Sciatic nerve (tissue), 1 donor: Measurements from ENCODE around the gene PSIP1.

DNA sequence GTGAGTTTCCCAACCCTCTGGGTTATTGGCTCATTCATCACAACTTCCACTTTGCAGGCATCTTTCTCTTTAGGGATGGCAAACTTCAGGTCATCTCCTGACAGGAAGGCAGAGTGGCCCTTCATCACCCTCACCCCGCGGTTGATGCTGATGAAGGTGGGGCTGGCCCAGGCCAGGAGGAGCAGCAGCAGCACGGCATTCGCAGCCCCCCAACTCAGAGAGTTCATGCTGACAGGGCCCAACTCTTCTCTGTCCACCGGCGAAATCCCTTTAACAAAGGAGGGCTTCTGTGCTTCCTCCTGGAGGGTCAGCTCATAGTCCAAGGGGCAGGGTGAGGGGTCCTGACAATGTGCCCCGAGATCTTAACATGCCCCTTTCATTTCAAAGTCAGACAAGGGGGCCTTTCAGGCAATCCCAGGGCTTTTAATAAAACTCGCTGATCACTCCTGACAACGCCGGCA lies 41.4 kb downstream of the FREM1 start:
- PRO-cap: no peak

GRCh38 chr9:15310318-15310908 lies 3.4 kb upstream of the TTC39B start:
- PRO-cap: no peak

- PRO-cap: no peak
Observed at GRCh38 chr9:15472483-15472870, 38.3 kb downstream of the PSIP1 start.

GRCh38 chr9:15509918-15511187 lies at the start of gene PSIP1:
TSS of gene PSIP1 (minus strand) at chr9:15510970.
- PRO-cap: bidirectional peak, plus-strand start at chr9:15511283, minus-strand start at chr9:15510962

DNA sequence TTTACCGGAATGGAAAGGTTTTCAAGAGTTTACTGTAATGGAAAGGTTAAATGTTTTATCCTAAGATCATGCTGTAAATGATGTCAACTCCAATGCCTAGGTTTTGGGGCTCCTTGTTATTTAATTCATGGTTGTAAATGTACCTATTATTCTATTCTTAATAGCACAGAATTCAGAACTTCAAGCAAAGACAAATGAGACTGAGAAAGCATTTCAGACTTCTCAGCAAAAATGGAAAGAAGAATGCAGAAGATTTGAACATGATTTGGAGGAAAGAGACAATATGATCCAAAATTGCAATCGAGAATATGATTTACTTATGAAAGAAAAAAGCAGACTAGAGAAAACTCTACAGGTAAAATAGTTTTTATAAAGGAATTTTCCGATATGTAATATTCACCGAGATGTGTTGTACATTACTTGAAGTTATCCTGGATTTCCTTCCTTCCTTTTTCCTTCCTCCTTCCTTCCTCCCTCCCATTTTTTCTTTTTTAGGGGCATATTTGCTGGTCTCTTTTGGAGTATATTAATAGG lies 38.4 kb downstream of the CCDC171 start:
- PRO-cap: no peak

- PRO-cap: no peak
Observed at GRCh38 chr9:15850084-15850413, 297.2 kb downstream of the CCDC171 start.

DNA sequence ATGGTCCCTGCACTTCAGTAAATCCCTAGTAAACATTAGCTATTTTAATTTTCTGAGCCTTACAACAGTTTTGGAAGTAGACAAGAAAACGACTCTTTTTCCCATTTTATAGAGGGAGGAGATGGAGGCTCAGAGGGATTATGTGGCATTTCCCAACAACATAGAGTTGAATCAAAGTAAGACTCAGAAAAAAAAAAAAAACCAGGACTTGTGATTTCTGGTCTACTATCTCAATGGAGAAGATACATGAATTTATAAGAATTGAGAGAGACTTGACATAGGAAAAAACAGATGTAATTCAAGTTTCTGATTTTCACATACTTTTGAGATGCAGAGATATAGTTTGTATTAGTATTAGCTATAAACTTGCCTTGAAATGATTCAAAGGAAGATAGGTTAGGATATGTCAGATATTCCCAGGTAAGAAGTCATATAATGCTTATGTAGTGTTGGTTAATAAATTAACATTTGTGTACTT lies 365.4 kb downstream of the CCDC171 start:
- PRO-cap: unidirectional peak, plus-strand start at position 191 of the sequence

- PRO-cap: no peak
Observed at GRCh38 chr9:16281871-16282135, 588.7 kb downstream of the BNC2 start.

- PRO-cap: no peak
Observed at GRCh38 chr9:16627948-16628880, 242.3 kb downstream of the BNC2 start.

- PRO-cap: no peak
Observed at GRCh38 chr9:16869872-16870316, 576 bp downstream of the BNC2 start.

DNA sequence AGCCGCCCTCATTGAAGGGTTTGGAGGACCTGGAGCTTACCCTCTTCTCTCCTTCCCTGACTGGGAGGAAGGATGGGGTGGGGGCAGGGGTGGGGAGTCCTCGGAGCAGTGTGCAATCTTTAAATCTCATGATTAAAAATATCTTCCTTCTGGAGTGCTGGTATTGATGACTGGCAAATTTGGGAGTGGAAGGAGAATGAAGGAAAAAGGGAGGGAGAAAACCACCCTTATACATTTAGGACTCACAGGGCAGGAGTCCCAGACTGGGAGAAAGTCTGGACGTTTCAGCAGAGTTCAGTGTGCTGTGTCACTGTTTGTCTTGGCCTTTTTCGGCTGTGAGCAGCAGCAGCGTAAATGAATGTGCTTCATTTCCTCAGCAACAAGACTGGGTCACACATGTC lies 115.3 kb upstream of the BNC2 start:
- PRO-cap: no peak

DNA sequence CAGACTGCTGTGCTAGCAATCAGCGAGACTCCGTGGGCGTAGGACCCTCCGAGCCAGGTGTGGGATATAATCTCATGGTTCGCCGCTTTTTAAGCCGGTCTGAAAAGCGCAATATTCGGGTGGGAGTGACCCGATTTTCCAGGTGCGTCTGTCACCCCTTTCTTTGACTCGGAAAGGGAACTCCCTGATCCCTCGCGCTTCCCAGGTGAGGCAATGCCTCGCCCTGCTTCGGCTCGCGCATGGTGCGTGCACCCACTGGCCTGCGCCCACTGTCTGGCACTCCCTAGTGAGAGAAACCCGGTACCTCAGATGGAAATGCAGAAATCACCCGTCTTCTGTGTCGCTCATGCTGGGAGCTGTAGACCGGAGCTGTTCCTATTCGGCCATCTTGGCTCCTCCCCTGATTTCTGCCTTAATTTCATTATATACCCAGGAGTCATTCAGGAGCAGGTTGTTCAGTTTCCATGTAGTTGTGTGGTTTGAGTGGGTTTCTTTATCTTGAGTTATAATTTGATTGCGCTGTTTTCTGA lies 155.9 kb downstream of the CNTLN start:
- PRO-cap: no peak

- PRO-cap: no peak
Observed at GRCh38 chr9:17317173-17317824, 182.5 kb downstream of the CNTLN start.

DNA sequence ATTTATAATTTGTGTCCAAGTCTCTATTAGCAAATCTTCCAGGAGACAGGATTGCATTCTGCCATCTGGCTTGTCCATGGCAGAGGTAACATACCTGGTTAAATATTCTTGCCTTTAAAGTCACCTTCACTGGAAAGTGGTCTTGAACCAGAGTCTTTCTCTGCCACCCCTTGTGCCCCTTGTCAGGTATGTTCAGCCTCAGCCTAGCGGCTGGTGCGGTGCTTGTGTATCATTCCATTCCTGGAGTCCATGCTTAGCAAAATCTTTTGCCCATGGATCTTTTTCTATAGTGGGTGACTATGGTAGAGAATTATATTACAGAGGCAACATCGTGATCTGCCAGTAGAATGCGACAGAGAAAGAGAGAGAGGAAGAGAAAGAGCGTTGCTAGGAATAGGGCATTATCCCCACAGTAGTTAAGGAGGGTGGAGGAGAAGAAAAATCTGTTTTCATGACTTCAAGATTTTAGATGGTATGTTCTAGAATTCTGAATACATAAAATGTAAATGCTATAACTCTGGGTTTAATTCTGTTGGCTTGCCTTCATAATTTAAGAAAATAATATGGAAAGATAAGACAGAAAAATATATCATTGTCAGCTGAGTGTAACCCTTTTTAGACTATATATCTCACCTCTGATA lies 42.1 kb upstream of the SH3GL2 start:
- PRO-cap: no peak

DNA sequence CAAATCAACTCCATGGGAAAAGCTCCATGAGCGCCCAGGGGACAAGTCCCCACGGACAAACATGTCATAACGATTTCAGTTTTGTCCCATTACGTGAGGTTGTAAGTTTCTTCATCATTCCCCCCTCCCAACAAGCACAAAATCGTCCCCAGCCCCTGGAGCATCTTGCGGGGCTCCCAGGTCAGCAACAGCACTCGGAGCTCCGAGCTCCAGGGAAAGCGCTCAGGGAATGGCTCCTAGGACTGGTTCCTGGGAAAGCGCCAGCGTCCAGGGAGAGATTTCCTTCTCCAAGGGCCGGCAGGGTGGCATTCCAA lies 327.1 kb downstream of the SH3GL2 start:
- PRO-cap: no peak

DNA sequence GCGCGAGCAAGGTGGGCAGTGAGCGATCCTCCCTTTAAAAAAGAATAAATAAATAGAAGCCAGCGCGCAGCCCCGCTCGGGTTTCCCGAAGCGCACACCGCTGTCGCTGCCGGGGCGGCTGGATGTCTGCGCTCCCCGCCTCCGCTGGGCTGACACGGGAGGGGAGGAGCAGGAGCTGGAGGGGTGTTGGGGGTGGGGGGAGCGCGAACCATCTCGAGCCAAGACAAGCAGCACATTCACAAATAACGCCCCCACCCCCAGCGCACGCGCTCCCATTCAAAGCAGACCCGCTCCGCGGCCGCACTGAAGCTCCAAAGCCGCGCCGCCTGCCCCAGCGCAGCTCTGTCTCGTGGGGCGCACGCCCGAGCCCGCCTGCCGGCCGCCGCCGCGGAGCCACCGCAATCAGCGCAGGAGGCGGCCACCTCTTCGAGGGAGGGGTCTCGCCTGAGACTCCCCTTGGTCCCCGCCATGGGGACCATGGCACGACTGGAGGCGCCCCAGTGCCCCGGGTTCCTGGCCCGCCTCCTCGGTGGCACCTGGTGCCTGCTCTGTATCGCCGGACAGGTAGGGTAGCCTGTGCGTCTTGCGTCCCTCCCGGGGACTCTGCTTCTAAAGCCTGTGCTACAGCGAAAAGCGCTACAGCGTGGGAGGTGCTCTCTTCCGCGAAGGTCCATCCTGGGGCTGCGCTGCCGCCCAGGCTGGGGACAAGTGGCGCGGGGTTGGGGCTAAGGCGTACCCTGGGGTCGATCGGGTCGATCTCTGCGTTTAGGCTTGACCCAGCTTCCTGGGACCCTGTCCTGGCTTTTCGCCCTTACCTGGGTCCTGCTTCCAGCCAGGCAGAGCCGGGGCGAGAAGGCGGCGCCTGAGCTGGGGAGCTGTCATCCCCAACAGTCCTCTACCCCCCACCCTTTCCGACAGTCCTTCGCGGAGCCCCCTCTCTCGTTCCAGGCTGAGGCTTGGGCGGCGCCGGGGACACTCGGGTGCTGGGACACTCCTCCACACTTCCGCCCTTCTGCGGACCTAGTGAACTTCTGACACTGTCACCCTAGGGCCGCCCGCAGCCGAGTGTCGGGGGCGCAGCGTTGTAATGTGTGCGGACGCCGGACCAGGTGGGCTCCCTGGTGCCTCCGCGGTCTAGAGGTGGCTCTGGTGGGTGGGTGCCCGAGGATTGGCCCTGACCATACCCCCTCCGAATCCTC lies 327.9 kb downstream of the SH3GL2 start:
- PRO-cap: no peak

DNA sequence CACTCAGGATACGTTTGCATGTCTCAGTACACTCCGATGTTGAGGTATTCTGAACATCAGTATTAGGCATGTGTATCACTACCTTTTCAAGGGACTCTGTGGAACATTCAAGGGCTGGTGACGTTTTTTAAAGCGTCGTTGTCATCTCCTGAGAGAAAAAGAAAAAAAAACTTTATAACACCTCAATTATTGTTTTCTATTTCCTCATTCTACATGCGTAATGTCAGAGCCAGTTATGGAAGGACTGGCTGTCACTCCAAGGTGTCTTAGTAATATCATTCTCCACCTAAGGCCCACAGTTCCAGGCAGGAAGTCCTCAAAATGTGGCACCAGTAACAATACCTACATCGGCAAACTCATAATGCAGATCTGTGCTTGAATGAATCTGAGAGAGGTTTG lies 210.2 kb downstream of the SAXO1 start:
- PRO-cap: no peak

DNA sequence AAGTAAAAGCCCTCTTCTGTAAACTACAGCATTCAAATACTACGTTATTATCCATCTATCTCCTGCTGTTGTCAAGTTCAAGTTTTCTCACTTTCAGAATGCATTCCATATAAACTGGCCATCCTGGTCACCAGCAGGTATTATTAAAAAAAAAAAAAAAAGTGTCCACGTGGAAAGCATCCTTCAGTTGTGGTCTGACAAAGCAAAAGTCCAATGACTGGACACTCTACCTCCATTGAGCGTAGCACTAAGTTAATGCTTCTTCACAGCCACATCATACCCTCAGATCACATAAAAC lies 13.2 kb downstream of the SAXO1 start:
- PRO-cap: no peak

- PRO-cap: no peak
Observed at GRCh38 chr9:19118005-19118204, 9.4 kb downstream of the PLIN2 start.

GRCh38 chr9:19122247-19123011 lies 4.9 kb downstream of the PLIN2 start:
- PRO-cap: no peak